Measurements from ENCODE around the gene IL6ST.

DNA sequence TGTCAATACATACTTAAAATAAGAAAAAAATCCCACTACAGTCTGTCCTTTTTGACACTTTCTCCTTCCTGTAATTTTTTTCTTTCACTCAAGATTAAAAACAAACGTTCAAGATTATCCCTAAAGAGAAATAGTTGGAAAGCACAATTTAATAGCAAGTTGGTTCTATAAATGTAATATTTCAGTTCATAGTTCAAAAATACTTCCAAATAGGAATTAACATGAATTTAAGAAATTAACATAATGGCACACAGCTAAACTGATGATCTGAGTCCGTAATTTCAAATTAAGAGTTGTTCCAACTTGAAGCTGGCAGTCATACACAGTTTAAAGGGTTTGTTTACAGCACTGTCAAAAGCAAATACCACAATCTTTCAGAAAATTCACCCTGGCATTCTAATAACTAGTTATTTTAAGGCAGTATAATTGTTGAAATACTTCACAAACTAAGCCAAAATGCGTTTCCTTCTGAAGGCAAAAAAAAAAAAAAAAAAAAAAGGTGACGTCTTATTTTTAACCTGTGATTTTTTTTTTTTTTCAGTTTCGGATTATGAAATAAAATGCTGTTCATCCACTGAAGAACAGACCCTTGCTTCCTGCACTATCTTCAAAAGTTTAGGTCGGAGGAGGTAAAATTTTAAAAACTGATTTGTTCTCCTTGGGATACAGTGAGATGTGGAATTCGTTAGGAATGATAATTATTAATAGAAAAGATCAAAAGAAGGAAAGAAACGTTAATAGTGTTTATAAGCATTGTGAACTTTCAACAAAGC, 1.0 kb downstream of the IL6ST start:
- PRO-cap = unidirectional peak, plus-strand start at position 584 of the sequence
- RAMPAGE, long total RNA, 4 experiments = no peak in any of the 4 experiments

DNA sequence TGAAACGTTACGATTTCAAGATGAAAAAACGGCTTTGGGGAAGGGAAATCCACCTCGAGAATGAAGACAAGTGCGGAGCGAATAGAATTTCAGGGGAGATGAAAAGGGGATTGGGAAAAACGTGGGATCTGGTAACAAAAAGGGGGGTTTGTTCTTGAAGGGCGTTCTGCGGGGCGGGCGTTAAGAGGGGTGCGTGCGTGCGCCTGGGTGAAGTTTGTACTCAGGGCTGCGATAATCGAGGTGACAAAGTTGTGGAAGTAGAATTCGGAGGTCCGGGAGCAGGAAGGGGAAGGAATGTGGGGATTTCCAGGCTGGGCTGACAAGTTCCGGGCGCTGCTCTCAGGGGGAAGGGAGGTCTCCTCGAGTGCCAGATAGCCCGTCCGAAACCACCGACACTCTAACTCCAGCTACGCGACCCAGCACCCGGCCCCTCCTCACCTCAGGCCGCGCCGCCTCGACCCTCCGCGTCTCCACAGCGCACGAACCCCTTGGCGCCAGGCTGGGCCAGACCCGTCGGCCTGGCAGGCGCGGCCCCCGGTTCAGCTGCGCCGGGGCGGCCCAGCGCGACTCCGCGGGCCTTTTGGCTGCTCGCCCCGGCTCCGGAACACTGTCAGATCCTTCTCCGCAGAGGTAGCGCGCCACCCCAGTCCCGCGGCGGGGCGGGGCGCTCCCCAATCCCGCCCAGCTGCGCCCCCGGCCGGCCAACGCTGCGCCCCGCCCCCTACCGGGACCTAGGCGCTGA, at the start of gene IL6ST:
Gene IL6ST, minus strand, starts transcription at position 618 of the 742 bp plus-strand sequence.
- PRO-cap = bidirectional peak, plus-strand start at position 151 of the sequence, minus-strand start at position 100 of the sequence; bidirectional peak, plus-strand start at position 400 of the sequence, minus-strand start at position 359 of the sequence; bidirectional peak, plus-strand start outside the sequence, minus-strand start at position 606 of the sequence
- RAMPAGE, long total RNA, 4 experiments = start-site peak on the minus strand in 2 of 4 experiments, centred at positions 525 to 558 of the sequence, 484 to 969 reads per replicate

DNA sequence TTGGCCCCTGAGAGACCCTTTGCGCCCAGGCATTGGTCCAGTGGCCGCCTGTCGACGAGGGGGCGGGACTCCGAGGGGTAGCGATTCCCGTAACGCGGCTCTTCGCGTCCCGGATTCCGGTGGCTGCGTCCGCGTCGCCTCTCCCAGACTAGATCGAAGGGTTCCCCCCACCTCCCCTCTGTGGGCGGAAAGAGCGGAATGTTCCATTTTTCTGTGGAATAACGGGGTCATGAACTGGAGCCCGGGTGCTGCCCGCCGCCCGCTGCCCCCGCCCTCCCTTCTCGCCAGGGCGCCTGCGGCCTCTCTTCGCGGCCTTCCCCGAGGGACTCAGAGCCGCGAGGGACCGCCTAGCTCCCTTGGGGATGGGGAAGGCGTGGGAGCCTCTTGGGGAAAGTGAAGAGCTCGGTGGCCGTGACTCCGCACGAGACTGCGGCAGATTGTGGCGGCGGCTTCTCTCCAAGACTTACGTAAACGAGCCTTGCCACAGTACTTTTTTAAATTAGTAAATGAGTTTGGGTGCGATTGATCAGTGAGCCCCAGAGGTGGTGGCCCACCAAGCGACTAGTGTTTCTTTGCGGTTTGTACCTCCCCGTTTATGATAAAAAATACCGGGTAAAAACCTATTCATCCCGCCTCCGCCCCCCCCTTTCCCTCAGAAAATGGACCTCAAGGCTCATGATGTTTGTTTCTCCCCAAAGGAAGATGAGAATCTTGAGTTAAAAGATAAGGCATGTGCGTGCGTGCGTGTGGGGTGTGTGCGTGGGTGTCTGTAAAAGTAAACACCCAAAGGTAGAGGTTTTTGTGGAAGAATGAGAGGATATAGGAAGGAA, 540 bp upstream of the IL6ST start:
- PRO-cap = bidirectional peak, plus-strand start at position 100 of the sequence, minus-strand start outside the sequence; bidirectional peak, plus-strand start at position 330 of the sequence, minus-strand start at position 329 of the sequence; unidirectional peak, minus-strand start at position 570 of the sequence
- RAMPAGE, long total RNA, 4 experiments = no peak in any of the 4 experiments

DNA sequence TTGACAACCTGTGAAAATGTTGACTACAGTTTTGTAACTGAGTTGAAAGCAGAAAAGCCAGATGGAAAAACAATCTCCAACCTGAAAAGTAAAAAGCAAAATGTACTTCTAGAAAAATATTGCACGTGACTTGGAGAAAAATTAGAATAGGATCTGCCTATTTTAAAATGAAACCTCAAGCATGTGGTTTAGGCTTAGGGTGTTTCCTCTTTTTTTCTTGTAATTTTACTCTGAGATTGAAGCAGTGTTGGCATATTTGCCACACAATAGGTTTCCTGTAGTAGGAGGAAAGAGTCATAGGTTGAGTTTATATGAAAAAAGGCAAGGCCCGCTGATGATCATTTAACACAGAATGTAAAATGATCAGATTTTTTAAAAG, 76.4 kb upstream of the IL6ST start:
- PRO-cap = no peak
- RAMPAGE, long total RNA, 4 experiments = no peak in any of the 4 experiments

GRCh38 chr5:56116452-56117310, 116.4 kb downstream of the ANKRD55 start:
- PRO-cap = no peak
- RAMPAGE, long total RNA, 4 experiments = no peak in any of the 4 experiments

DNA sequence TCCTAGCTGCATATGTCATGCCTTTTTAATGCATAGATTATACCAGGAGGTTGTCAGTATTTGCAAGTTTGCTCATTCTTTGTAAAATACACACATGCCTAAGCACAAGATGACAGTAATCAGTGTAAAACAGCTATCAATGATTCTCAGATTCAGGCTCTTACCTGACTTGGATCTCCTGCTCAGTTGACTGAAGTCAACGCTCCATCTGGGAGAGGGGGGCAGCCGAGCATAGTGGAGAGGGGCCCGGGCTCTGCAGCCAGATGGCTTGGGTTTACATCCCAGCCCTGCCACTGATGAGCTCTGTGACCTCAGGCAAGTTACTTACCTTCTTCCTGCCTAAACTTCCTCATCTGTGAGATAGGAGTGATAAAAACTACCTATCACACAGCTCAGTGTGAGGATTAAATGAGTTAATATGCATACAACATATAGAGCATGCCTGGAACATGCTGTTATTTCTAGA, 72.5 kb downstream of the ANKRD55 start:
- PRO-cap = no peak
- RAMPAGE, long total RNA, 4 experiments = no peak in any of the 4 experiments

GRCh38 chr5:56278286-56279039, 45.3 kb upstream of the ANKRD55 start:
- PRO-cap = no peak
- RAMPAGE, long total RNA, 4 experiments = no peak in any of the 4 experiments

- PRO-cap = no peak
- RAMPAGE, long total RNA, 4 experiments = no peak in any of the 4 experiments
These were observed 227.6 kb upstream of the ANKRD55 start for GRCh38 chr5:56460684-56461247.

DNA sequence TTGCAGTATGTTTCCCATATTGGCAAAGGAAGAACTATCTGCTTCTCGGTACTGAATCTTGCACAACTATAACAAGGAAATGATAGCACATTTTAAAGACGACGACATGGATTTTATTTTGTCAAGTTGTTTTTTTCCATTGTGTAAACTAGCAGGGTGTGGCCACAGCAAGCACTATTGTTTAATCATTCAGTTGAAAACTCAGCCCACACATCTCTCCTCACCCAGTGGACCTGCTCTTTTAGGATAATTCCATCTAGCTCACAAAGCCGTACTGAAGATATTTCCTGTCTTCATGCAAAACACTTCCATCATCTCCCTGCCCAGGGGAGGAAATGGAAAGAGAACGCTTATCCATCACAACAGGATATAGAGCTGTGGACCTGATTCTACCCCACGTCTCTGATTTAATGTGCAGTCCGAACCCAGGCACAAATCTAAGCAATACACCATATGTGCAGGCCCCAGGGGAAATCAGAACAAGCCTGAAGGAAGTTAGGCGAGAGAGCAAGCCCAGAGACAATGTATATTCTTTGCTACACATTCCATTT, 232.3 kb upstream of the ANKRD55 start:
- PRO-cap = no peak
- RAMPAGE, long total RNA, 4 experiments = no peak in any of the 4 experiments

DNA sequence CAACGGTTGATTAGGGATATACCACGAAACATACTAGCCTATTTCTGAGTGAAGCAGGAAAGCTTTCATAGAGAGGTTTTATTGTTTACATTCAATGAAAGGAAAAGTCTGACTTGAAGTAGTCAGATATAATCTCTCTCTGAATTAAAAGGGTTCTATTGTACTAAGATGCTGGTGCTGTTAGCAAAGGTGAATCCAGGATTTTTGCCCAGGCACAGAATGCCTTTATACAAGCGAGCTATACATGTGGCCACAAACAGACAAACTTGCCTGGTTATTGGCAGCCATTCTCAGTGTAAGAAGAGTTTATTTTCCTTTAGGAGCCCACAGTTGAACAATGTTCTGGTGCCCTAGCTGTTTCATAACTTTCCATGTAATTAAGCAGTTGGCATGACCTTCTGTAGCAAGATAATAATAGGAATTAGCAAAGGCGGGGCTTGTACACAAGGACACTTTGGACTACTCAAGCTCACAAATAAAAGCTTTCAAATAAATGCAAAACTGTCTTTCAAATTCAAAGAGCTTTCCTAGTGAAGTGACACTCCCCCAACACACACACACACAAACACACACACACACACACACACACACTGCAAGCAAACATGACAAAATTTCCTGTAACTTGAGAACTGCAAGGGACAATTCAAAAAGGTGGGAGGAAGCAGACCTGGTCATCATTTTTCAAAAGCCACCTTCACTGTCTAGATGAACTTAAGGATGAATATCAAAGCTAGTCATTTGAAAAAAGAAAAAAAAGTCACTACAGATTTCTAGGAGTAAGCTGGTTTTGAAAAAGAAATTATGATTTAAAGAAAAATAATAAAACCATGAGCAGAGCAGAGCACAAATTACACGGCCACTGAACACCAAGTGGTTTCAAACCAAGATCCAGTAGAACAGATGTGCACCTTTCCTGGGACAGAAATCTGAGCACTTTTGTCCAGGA, 198.6 kb upstream of the MAP3K1 start:
- PRO-cap = no peak
- RAMPAGE, long total RNA, 4 experiments = no peak in any of the 4 experiments

GRCh38 chr5:56659973-56660432, 155.3 kb upstream of the MAP3K1 start:
- PRO-cap = unidirectional peak, minus-strand start at chr5:56660097
- RAMPAGE, long total RNA, 4 experiments = no peak in any of the 4 experiments

DNA sequence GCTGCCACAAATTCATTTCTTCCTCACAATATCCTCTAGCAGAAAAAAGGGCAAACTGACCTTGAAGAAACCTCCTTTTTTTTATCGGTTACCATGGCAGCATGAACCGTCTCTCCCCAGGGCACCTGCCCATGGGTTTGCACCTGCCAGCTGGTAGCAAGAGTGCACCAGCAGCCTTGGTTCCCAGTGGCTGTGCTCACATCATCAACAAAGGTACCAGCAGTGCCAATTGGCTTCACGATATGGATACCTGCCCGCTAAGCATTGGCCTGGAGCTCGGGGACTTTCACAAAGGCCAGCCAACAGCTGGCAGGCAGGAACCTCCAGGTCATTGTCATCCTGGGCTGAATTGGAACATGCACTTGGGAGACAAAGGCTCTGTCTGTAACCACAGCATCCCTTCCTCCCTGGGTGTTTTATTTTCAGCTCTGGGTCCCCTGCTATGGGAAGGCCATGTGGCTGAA, 145.8 kb upstream of the MAP3K1 start:
- PRO-cap = no peak
- RAMPAGE, long total RNA, 4 experiments = no peak in any of the 4 experiments

GRCh38 chr5:56735869-56736694, 79.3 kb upstream of the MAP3K1 start:
- PRO-cap = no peak
- RAMPAGE, long total RNA, 4 experiments = no peak in any of the 4 experiments

- PRO-cap = no peak
- RAMPAGE, long total RNA, 4 experiments = no peak in any of the 4 experiments
These were observed 78.3 kb upstream of the MAP3K1 start for GRCh38 chr5:56736980-56737532.

DNA sequence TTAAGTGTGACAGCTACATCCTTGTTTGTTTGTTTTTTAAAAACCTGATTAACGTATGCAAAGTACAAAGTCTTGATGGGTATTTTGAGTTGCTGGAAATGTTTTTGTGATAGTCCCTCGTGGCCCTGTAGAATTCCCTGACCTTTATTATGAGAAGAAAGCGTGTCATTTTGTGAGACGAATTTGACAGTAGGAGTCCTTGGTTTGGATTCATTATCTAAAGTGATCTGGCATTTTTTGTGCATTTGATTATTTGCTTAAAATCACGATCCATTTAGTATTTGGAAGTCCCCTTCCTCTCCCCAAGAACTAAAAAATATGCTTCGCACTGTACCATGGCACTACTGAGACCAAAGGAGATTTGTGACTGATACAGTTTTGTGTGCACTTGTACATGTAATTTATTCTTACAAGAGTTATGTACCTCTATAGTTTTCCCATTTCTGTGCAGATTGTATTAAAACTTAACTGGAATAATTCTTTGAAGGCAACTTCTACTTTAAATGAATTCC, 1.9 kb downstream of the MAP3K1 start:
- PRO-cap = no peak
- RAMPAGE, long total RNA, 4 experiments = no peak in any of the 4 experiments

DNA sequence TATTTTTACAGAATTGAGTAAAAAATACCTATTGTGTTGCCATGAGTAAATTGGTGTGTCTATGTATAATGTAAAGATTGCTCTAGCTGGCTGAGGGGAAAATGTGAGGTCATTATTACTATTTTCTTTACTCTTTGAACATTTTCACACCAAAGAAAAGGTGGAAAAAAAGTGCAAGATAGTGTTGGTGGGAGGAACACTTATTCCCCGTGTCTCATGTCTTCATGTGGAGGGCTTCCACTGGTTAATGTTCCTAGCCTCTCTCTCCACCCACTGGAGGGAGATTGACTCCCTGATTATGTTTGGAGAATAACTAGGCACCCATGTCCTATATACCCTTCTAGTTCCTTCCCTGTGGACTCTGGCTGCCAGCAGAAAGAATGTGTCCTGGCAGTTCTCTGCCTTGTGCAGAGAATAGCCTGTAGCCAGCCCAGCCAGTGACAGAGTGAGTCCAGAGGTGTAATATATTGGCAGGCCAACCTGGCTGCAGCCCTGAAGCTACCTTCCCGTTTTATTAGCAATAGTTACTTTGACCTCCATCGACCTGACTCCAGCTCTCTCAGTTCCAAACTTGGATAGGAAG, 8.0 kb downstream of the SETD9 start:
- PRO-cap = no peak
- RAMPAGE, long total RNA, 4 experiments = no peak in any of the 4 experiments

DNA sequence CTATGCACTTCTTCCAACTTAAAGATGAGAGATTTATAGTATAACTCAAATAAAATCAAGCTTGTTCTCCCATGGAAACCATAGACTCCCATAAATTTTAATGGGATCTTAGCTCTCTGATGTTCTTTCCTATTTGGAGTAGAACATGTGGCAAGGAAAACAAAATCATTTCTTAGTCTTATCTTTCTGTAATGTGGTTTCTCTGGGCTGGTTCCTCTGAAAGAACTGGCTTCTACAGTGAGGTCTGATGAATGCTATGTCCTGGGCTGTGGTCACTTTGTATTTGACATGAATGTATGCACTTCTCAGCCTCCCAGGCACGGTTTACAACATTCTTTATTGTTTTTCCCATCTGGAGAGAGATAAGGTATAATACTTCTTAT, 47.1 kb downstream of the ACTBL2 start:
- PRO-cap = no peak
- RAMPAGE, long total RNA, 4 experiments = no peak in any of the 4 experiments

- PRO-cap = no peak
- RAMPAGE, long total RNA, 4 experiments = no peak in any of the 4 experiments
These were observed 470.5 kb downstream of the PLK2 start for GRCh38 chr5:57989429-57989812.

DNA sequence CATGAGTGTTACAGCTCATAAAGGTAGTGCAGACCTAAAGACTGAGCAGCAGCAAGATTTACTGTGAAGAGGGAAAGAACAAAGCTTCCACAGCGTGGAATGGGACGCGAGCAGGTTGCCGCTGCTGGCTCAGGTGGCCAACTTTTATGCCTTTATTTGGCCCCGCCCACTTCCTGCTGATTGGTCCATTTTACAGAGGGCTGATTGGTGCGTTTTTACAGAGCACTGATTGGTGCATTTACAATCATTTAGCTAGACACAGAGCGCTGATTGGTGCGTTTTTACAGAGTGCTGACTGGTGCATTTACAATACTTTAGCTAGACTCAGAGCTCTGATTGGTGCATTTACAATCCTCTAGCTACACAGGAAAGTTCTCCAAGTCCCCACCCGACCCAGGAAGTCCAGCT, 13.8 kb downstream of the PLK2 start:
- PRO-cap = no peak
- RAMPAGE, long total RNA, 4 experiments = no peak in any of the 4 experiments

DNA sequence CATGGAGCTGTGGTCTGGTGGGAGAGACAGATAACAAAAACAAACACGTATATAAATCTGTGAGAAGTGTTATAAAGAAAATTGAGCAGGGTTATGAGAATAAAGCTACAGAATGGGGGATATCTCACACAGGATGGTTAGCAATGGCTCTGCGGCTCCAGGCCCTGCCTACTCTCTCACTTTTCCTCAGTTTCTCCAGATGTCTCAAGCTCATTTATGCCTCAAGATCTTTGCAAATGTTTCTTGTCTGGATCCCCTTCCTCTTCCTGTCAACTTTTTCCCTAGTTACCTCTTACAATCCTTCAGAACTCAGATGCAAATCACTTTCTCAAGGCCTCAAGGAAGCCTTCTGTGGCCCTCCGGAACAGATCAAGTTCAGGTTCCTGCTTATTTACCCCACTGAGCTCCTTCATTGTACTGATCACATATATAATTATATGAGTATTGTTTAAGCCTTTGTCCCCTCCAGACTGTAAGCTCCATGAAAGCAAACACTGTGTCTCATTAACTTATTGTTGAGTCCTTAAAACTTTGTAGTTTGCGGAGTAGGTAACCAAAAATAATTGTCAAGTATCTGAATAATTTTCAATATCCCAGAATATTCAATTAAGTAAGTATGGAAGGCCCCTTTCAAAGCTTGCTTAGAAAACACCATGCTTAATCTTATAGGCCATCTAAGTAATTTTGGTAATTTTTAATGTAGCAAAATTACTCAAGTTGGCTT, 386.5 kb downstream of the RAB3C start:
- PRO-cap = no peak
- RAMPAGE, long total RNA, 4 experiments = no peak in any of the 4 experiments